ENCODE results near the gene ARFGEF3.

- PRO-cap, 2 experiments: peak in 2 of 2 experiments; most common plus-strand start chr6:136647657 (in 2); most common minus-strand start chr6:136647477 (in 2)
Measured at GRCh38 chr6:136646978-136648005, 97.1 kb upstream of the MAP7 start.

DNA sequence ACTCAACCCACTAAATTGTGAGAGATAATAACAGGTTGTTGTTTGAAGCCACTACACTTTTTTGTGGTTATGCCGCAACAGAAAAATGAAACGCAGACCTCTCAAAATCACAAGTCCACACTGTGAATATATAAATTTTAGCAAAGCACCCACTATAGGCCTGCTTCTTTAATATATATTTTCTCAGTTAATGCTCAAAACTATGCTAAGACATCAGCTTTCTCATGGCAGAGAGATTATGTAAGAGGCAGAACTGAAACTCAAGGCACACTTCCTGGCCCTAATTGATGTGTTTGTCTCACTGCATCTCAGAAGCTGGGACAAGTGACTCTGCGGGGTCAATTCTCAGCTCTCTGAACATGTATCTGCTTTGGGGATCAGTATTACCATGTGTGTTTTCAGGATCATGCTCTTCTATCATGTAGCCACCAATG lies 27.7 kb downstream of the MAP3K5 start:
- PRO-cap, 2 experiments: peak in 1 of 2 experiments; most common plus-strand start position 299 of the sequence (in 1); most common minus-strand start position 255 of the sequence (in 1)

GRCh38 chr6:136783588-136784306 lies 8.5 kb downstream of the MAP3K5 start:
- PRO-cap, 2 experiments: no peak in any of the 2 experiments

DNA sequence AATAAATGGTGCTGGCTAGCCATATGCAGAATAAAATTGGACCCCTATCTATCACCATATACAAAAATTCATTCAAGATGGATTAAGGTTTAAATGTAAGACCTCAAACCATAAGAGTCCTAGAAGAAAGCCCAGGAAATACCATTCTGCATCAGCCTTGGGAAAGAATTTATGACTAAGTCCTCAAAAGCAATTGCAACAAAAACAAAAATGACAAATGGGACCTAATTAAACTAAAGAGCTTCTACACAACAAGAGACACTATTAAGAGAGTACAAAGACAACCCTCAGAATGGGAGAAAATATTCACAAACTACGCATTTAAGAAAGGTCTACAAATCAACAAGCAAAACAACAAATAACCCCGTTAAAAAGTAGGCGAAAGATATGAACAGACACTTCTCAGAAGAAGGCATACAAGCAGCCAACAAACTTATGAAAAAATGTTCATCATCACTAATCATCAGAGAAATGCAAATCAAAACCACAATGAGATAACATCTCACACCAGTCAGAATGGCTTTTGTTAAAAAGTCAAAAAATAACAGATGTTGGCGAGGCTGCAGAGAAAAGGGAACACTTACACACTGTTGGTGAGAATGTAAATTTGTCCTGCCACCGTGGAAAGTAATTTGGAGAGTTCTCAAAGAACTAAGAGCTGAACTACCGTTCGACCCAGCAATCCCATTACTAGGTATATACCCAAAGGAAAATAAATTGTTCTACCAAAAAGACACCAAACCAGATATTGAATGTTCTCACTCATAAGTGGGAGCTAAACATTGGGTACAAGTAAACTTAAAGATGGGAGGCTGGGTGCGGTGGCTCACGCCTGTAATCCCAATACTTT lies 3.8 kb downstream of the MAP3K5 start:
- PRO-cap, 2 experiments: no peak in any of the 2 experiments

- PRO-cap, 2 experiments: peak in 2 of 2 experiments; most common plus-strand start chr6:137218650 (in 2); most common minus-strand start chr6:137218512 (in 1)
Measured at GRCh38 chr6:137218275-137219277, 609 bp downstream of the IFNGR1 start.

- PRO-cap, 2 experiments: no peak in any of the 2 experiments
Measured at GRCh38 chr6:137353749-137354490, 134.7 kb upstream of the IFNGR1 start.

- PRO-cap, 2 experiments: no peak in any of the 2 experiments
Measured at GRCh38 chr6:137378054-137378315, 116.2 kb downstream of the OLIG3 start.

GRCh38 chr6:137387281-137388005 lies 106.8 kb downstream of the OLIG3 start:
- PRO-cap, 2 experiments: no peak in any of the 2 experiments

GRCh38 chr6:137731894-137732552 lies 135.0 kb upstream of the TNFAIP3 start:
- PRO-cap, 2 experiments: no peak in any of the 2 experiments

- PRO-cap, 2 experiments: no peak in any of the 2 experiments
Measured at GRCh38 chr6:137791508-137791934, 75.5 kb upstream of the TNFAIP3 start.

DNA sequence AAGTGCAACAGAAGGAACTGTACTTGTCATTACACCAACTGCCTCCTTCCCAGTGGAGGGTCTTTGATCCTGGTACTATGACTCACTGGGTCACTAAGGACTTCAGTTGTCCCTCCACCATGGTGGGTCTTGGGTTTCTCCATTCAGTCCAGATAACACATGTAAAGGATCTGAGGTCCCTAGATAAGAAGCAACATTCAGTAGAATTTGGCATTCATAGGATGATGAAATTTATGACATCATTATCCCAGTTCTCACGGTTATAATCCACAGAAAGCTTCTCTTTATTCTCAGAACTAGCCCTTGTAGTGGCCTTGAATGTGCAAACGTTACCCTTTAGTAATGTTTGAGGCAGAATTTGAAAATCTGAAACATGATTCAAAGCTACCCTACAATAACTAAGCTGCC lies 3.8 kb upstream of the TNFAIP3 start:
- PRO-cap, 2 experiments: no peak in any of the 2 experiments

DNA sequence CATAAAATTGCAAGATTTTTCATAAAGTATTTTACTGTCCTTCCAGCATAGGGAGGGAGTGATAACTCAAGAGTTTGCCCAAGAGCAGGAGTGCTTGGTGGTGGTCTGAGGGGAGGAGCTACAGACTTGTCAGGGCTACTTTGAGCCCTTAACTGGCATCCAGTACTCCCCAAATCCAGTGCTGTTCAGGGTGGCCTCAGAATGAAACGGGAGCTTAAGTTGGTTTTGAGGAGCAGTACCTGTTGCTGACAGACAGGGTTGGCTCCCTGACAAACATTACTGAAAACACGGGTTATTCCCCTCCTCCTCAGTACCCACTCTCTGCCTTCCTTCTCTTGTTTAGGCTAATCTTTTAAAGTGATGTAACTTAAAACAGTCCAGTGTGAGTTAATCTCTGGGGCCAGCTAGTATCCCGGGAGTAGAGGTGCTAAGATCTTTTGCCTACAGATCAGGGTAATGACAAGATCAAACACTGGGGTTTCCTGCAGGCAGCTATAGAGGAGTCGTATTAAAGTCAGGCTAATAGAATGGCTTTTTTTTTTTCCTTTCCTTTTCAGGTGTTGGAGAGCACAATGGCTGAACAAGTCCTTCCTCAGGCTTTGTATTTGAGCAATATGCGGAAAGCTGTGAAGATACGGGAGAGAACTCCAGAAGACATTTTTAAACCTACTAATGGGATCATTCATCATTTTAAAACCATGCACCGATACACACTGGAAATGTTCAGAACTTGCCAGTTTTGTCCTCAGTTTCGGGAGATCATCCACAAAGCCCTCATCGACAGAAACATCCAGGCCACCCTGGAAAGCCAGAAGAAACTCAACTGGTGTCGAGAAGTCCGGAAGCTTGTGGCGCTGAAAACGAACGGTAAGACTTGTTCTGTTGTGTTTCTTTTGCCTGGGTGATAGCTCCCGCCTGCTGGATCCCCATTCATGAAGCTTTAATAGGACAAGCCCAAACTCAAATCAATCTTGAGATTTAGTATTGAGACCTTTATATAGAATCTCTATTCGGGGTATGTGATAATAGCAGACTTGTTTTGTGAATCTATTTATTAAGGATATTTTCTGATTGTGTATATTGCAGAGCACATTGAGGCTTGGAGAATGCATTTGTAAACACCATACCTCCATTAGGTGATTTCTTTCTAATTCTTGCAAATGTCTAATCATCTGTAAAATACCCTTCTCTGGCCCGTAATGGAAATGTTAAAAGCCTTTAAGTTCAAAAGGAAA lies 4.0 kb downstream of the TNFAIP3 start:
- PRO-cap, 2 experiments: peak in 2 of 2 experiments; most common plus-strand start position 380 of the sequence (in 2); most common minus-strand start position 187 of the sequence (in 2)

- PRO-cap, 2 experiments: no peak in any of the 2 experiments
Measured at GRCh38 chr6:137879014-137879386, 11.9 kb downstream of the TNFAIP3 start.

- PRO-cap, 2 experiments: no peak in any of the 2 experiments
Measured at GRCh38 chr6:137933596-137934269, 66.7 kb downstream of the TNFAIP3 start.

- PRO-cap, 2 experiments: no peak in any of the 2 experiments
Measured at GRCh38 chr6:138161621-138162146, at the start of gene ARFGEF3. Gene ARFGEF3, plus strand, starts transcription at chr6:138161939.

DNA sequence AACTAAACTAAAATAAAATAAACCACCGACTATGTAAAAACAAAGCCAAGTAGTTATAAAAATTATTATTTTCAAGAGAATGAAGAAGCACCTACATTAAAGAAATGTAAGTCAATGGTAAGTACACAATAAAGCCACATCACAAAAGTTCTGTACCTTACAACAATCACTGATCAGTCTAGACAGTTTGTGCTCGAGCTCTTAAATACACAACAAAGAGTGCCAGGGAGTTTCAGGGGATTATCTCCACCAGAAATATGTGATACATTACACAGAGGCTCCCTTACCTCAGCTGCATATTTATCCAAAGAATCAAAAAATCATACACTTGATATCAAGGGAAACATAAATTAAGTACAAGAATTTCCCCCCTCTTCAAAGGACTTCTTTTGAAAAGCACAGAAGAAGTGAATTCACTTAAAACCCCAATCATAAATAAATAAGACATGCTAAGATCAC lies 729 bp downstream of the NHSL1 start:
- PRO-cap, 2 experiments: no peak in any of the 2 experiments

DNA sequence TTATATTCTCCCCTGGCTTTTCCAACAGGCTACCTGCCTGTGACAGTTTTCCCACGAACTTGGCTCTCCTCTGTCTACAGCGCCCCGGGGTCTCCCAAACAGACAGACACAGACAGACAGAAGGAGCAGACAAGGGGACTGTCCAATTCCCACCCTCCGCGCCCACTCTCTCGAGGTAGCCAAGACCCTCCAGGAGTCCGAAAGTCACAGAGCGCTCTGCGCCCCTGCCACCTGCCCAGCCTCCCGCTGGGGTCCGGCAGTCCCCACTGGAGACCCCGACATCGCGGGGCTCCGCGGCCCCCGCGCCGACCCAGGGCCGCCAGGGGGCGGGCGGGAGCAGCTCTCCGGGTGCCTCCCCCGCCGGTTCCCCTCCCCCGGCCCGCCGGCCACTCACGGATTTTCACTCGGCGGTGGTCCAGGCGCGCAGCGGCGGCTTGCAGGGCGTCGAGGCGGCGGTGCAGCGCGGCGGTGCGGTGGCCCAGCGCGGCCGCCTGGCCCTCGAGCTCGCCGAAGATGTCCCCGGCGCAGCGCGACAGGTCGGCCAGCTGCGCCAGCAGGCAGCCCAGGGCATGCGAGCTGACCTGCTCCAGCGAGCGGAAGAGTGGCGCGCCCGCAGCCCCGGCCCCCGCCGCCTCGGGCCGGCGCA lies 81.4 kb upstream of the CCDC28A start:
- PRO-cap, 2 experiments: no peak in any of the 2 experiments

- PRO-cap, 2 experiments: no peak in any of the 2 experiments
Measured at GRCh38 chr6:138963145-138963729, 24.8 kb downstream of the REPS1 start.

GRCh38 chr6:138971156-138971502 lies 16.9 kb downstream of the REPS1 start:
- PRO-cap, 2 experiments: no peak in any of the 2 experiments

DNA sequence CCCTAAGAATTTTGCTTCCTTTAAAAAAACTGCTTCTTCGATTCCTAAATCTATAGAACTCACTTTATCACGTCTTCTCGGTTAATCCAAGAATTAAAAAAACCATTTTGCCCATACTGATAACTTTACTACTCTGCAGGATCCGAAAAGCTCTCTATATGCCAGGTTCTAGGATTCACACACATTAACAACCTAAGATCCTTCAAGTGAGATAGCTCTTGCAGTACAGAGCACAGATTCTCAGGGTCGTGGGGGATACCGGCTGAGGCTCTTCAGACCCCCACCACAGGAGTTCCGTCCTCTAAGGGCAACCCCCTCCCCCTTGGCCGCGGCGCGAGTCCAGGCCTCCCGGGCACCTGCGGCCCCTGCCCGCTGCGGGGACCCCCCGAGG lies 1.0 kb downstream of the REPS1 start:
- PRO-cap, 2 experiments: peak in 2 of 2 experiments; most common plus-strand start position 233 of the sequence (in 2)

All from helper T cell (primary cell).